H1 (cell line): ENCODE measurements around a stretch of chr7.

DNA sequence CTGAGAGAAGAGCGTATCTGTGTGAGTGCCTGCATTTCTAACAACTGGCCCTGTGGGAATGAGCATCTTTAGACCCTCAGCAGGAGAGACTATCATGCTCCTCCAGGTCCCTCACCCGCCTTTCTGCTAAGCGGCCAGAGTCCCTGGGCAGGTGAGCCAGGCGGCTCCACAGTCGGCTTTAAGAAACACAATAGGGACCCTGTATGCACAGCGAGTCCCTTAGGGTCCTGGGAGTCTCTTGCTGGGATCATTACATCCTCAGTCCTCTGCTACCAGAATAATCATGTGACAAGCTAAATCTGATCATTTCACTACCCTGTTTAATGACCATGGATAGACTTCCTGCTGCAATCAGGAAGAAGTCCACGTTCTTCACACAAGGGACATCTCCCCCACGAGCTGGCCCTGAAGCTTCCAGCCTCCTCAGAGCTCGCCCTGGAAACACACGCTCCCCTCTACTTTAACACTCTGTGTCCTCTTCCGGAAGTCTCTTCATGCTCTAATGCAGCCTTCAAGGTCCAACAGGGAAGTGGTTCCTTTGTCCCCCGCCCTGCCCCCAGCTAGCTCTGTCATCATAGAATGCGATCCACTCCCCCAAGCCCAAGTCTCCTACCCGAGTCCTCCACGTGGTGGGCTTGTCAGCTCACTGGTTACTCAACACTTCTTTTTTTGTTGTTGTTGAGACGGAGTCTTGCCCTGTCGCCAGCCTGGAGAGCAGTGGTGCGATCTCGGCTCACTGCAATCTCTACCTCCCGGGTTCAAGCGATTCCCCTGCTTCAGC lies 87.3 kb downstream of the FSCN1 start:
- RRBS, result no CpG with 5 or more reads among the region's 21 CpGs
CAGE:
- cytosol, long polyA plus RNA, result no peak
- long polyA plus RNA, result no peak
- nucleus, long polyA plus RNA, result no peak

- RRBS, result no CpG with 5 or more reads among the region's 7 CpGs
CAGE:
- cytosol, long polyA plus RNA, result no peak
- long polyA plus RNA, result no peak
- nucleus, long polyA plus RNA, result no peak
Measured at GRCh38 chr7:5694021-5694808, 87.2 kb downstream of the RNF216 start.

DNA sequence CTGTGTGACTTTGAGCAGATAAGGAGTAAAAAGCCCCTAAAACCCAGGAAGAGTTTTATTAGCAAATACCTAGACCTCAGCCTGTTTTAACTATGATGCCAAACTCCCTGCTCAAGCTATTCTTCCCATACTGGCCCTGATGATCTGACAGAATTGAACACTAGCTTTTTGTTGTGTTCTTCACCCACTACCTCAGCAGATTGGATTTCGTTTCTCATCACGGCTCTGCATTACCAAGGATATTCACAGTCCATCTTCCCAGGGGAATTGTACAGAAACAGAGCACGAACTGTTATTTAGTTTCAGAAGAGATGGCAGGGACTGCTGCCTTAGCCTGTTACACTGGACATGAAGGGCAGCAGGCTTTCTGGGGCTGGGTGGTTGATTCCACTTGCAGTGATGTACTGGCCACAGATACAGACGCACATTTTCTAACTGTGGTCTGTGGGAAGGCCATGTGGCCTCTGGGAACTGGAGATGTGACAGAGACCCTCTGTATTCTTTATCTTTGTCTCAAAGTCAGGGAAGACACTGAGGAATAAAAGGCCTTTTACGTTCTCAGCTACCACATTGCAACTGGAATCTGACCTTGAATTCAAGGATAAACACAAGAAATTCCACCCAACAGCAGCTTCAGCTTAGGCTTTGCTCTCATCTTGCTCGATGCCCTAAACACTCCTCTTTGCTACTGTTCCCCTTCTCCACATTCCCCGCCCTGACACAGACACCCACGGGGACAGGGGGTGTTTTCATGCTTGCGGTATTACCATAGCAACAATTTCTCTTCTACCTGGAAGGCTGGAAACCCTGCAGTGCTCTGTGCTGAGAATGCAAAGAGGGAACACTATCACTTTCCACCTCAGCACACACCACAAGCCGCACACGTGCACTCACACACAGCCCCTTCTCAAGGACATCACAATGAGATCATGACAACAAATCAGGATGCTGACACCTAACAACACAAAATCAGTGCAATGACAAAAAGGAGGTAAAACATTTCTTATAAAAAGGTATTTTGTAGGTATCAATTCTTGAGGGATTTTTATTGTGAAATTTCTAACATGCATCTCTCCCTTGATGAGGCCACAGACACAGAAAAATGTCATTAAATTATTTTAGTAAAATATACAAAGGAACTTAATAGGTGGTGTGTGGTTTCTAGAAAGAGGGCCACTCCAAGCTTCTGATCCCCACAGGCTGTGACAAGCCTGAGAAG lies 81.7 kb downstream of the RNF216 start:
- RRBS, result no CpG with 5 or more reads among the region's 11 CpGs
CAGE:
- cytosol, long polyA plus RNA, result no peak
- long polyA plus RNA, result no peak
- nucleus, long polyA plus RNA, result no peak

- RRBS, result 95% methylated on average over 5 of the region's 19 CpGs
CAGE:
- cytosol, long polyA plus RNA, result no peak
- long polyA plus RNA, result no peak
- nucleus, long polyA plus RNA, result no peak
Measured at GRCh38 chr7:6139369-6140435, 35.0 kb downstream of the USP42 start.

- RRBS, result no CpG with 5 or more reads among the region's 17 CpGs
CAGE:
- cytosol, long polyA plus RNA, result no peak
- long polyA plus RNA, result no peak
- nucleus, long polyA plus RNA, result no peak
Measured at GRCh38 chr7:6160045-6160707, 55.4 kb downstream of the USP42 start.

DNA sequence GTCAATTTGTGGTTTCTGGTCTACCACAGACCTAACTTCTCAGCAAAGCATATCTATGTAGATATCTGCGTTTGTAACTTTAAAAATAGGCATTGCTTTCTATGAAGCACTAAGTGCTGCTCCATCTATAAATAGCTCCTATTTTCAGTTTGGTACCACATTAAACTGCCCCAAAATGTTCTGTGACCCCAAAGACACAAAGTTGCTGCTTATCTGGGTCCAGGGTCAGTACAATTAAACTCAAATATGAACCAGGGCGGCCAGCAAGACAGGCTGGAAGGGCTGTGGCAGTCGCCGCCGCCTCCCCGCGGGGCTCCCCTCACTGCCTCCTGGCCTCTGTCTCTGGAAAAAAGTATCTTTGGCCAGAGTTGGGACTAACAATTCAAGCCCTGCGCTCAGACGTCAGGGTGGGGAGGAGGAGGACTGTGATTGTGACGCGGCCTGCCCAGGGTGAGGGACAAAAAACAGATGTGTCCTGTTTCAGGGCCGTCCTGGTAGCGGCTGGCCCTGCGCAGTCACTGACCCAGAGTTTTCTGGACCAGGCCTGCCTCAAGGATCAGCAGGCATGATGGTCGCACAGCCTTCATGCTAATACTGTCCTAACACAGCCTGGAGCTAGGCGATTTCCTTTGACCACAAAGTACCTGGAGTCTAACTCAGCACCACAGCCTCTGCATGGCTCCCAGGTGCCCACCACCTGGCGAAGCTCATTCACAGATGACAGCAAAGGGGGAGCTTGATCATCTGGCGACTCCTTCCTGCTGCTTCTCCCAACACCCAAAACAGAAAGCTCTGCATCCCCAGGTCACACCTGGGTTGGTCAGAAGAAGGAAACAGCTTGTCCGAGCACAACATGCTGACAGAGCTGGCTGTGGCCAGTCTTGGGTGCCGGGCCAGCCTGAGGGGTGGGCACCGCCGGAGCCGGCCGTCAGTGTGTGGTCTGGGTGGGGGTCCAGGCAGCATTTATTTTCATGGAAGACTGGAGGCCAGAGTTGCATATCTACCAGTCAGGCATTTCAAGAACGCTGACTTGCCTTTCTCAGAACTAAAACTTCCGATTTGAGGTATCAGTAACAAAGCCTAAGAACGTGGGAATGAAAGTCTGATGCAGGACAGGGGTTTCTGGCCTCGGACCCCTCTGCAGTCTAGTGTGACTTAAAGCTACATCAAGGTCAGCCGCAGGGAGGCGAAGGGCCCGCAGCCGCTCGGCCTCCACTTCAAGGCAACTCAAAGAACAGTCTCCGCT lies 57.7 kb downstream of the USP42 start:
- RRBS, result no CpG with 5 or more reads among the region's 34 CpGs
CAGE:
- cytosol, long polyA plus RNA, result no peak
- long polyA plus RNA, result no peak
- nucleus, long polyA plus RNA, result no peak

DNA sequence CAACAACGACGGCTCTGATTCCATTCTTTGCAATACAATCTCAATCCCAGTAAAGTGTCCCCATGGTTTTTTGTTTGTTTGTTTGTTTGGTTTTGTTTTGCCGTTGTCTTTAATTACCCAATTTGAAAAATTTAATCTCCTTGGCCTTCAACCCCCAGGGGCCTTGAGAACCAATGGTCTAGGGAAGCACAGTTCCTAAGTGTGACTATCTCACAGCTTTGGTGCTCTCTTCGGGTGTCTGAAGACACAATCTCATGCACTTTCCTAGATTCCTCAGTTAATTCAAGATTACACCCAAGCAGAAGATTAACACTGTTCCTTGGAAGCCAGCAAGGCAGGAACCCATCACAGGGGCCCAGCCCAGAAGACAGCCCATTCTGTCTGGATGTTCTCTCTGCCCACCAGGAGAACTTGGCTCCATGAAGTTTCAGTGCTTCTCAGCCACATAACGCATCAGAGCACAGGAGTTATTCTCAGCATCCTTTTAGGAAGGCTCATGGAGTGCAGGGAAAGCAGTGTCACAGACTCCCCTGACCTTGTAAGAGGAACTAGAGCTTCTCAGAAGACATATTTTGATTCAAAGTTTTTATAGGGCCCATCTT lies 58.9 kb downstream of the CYTH3 start:
- RRBS, result no CpG with 5 or more reads among the region's 5 CpGs
CAGE:
- cytosol, long polyA plus RNA, result no peak
- long polyA plus RNA, result no peak
- nucleus, long polyA plus RNA, result no peak

DNA sequence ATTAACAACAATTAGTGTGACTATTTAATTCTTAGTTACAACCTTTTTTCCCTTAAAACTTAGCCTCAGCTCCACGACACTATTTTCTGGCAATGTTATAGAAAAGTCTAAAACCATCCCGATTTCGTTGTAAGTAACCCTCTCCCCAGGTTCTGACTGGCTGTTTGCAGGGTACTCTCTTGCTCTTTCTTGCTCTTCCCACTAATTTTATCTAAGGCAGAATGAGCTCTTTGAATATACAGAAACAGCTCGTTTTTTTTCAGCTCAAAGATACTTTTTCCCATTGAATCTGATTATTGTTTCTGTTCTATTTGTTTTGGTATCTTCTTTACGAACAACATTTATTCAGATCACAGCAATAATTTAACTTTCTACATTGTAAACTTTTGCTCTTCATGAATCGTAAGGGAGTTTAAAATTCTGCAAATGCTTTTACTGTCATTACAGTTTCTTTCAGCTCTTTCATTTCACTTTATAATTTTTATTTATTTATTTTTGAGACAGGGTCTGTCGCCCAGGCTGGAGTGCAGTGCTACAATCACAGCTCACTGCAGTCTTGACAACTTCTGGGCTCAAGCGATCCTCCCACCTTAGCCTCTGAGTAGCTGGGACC lies 25.1 kb downstream of the CYTH3 start:
- RRBS, result no CpG with 5 or more reads among the region's 8 CpGs
CAGE:
- cytosol, long polyA plus RNA, result no peak
- long polyA plus RNA, result no peak
- nucleus, long polyA plus RNA, result no peak

GRCh38 chr7:6403220-6403543 lies 28.9 kb downstream of the RAC1 start:
- RRBS, result no CpG with 5 or more reads among the region's 3 CpGs
CAGE:
- cytosol, long polyA plus RNA, result no peak
- long polyA plus RNA, result no peak
- nucleus, long polyA plus RNA, result no peak

DNA sequence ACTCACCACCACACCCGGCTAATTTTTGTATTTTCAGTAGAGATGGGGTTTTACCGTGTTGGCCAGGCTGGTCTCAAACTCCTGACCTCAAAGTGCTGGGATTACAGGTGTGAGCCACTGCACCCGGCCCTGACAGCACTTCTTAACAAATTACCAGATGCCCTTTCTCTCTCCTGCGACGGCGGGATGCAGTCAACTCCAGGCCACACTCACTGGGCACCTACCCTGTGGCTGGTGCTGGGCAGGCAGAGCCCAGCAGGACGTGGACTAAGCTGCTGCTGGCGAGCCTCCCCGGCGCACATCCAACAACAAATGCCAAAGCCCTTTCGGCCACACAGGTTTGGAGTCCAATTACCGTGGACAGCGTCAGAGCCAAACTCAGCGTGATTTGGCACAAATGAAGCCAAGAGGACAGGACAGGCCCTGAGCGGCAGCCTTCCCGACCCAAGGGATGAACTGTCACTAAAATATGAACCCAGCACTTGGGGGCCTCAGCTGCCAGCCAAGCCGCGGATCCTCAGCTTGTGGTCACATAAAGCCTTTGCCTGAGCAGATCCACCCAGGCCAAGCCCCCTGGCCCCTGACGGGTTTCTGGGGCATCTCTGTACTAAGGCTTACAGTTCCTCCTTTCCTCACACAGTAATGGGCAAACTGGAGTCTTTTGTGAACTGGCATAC lies 28.4 kb downstream of the DAGLB start:
- RRBS, result no CpG with 5 or more reads among the region's 19 CpGs
CAGE:
- cytosol, long polyA plus RNA, result no peak
- long polyA plus RNA, result no peak
- nucleus, long polyA plus RNA, result no peak

DNA sequence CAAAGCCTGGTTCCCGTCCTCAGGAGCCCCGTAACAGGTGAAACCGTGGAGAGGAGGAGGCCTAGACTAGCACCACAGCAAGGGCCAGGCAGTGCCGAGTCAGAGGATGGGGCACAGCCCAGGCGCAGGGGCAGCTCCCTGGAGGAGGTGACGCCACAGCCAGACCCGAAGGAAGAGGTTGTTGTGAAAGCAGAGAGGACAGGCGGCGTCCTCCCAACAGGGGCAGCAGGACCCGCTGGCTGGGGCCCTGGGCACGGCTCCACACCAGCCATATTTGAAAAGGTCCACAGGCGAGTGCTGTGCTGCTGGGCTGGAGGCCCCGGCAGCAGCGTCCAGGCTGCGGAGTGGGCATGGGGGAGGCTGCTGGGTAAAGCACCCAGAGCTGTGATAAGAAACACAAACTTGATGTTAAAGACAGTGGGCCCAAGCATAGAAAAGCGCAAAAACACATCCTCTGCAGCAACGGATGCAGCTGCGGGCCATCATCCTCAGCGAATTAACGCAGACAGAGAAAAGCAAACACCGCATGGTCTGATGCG lies 25.6 kb downstream of the DAGLB start:
- RRBS, result no CpG with 5 or more reads among the region's 22 CpGs
CAGE:
- cytosol, long polyA plus RNA, result no peak
- long polyA plus RNA, result no peak
- nucleus, long polyA plus RNA, result no peak

GRCh38 chr7:6615821-6616587 lies 594 bp downstream of the ZNF853 start:
- RRBS, result 2% methylated on average over 29 of the region's 50 CpGs
CAGE:
- cytosol, long polyA plus RNA, result no peak
- long polyA plus RNA, result no peak
- nucleus, long polyA plus RNA, result no peak

GRCh38 chr7:6705830-6706268 lies 898 bp downstream of the ZNF12 start:
- RRBS, result no CpG with 5 or more reads among the region's 10 CpGs
CAGE:
- cytosol, long polyA plus RNA, result no peak
- long polyA plus RNA, result no peak
- nucleus, long polyA plus RNA, result no peak

- RRBS, result no CpG with 5 or more reads among the region's 8 CpGs
CAGE:
- cytosol, long polyA plus RNA, result no peak
- long polyA plus RNA, result no peak
- nucleus, long polyA plus RNA, result no peak
Measured at GRCh38 chr7:6709802-6710289, 3.1 kb upstream of the ZNF12 start.

- RRBS, result 1% methylated on average over 3 of the region's 74 CpGs
CAGE:
- cytosol, long polyA plus RNA, result no peak
- long polyA plus RNA, result no peak
- nucleus, long polyA plus RNA, result no peak
Measured at GRCh38 chr7:6854554-6855512, 28.8 kb upstream of the CCZ1B start.

- RRBS, result no CpG with 5 or more reads among the region's 3 CpGs
CAGE:
- cytosol, long polyA plus RNA, result no peak
- long polyA plus RNA, result no peak
- nucleus, long polyA plus RNA, result no peak
Measured at GRCh38 chr7:7569684-7570235, 3.1 kb downstream of the MIOS start.

DNA sequence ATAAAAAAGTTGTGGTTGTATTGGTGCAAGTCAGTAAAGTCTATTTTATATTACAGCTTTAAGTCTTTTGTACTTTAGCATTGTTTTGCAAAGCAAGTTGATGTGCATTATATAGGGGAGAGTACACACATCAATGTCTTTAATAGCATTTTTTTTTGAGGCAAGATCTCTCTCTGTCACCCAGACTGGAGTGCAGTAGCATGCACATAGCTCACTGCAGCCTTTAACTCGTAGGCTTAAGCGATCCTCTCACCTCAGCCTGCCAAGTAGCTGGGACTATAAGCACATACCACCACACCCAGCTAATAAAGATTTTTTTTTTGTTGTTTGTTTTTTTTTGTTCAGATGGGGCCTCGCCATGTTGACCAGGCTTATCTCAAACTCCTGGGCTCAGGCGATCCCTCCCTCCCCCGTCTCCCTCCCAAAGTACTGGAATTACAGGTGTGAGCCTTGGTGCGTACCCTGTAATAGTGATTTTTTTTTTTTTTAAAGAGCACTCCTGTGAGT lies 1.5 kb downstream of the UMAD1 start:
- RRBS, result no CpG with 5 or more reads among the region's 6 CpGs
CAGE:
- cytosol, long polyA plus RNA, result no peak
- long polyA plus RNA, result no peak
- nucleus, long polyA plus RNA, result no peak

- RRBS, result no CpG with 5 or more reads among the region's 9 CpGs
CAGE:
- cytosol, long polyA plus RNA, result no peak
- long polyA plus RNA, result no peak
- nucleus, long polyA plus RNA, result no peak
Measured at GRCh38 chr7:7759081-7759826, 40.8 kb upstream of the RPA3 start.

GRCh38 chr7:7795272-7795723 lies 76.9 kb upstream of the RPA3 start:
- RRBS, result no CpG with 5 or more reads among the region's 1 CpG
CAGE:
- cytosol, long polyA plus RNA, result no peak
- long polyA plus RNA, result no peak
- nucleus, long polyA plus RNA, result no peak

DNA sequence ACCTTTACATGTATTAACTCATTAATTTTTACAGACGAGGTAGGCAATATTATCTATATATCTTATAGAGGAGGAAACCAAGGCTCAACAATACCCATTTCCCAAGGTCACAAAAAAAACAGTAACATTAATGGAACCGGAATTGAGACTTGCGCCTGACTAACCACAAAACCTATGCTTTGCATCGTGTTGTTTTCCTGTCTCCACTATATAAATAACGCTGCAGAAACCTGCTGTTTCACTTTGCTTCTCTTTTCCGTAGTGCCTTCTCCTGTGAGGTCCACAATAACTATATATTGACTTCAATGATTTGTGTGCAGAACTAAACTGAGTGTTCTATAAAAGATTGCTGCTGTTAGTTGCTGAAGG lies 97.7 kb upstream of the RPA3 start:
- RRBS, result no CpG with 5 or more reads among the region's 6 CpGs
CAGE:
- cytosol, long polyA plus RNA, result no peak
- long polyA plus RNA, result no peak
- nucleus, long polyA plus RNA, result no peak